Melanocyte of skin (primary cell): ENCODE data around the gene TNRC18.

DNA sequence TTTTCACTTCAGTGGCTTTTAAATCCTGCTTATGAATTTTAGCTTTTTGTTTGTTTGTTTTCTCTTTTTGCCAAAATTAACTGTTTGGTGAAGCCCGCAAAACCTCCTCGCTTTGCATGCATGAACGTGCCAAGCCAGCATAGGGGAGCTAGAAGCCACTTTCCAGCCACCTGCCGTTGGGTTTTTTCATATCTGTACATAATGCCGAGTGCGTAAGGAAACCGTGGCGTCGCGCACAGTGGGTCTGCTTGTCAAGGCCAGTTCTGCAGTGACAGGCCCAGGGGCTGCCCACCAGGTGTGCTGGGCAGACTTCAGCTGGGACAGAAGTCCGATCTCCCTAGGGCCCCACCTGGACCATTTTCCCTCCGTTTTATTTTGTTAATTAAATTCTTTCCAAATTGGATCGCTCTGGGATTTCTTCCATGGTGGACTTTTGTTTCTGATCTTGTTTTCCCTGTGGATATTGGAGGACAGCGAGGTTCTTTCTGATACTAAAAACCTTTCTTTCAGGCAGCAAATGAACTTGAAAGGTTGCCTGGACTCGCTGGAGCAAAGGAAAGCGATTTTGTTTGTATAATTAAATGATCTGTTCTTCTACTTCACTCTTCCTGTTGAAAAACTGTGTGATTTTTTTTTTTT lies 41.2 kb downstream of the WIPI2 start:
- CAGE, long polyA plus RNA, 2 experiments = no peak in any of the 2 experiments

DNA sequence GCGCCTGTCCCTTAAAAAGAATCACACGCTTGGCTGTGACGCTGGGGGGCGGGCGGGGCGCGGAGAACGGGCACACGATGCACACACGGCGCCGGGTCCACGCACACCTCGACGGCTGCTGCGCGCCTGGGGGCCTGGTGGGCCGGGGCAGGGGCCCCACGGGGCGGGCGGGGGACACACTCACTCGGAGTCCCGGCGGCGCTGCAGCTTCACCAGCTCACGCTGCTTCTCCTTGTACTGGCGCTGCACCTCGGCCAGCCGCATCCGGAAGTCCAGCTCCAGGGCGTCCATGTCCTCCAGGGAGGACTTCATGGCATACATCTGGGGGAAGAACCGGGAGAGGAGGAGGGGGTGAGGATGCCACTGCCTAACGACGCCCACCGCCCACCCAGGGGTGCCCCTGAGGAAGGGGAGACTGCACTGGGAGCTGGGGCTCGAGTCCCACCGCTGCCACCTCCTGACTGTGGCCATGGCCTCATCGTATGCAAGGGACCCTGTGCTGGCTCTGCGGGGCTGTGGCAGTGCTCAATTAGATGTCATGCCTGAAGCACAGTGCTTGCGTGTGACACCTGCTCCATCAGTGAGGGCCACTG lies 61.8 kb downstream of the TNRC18 start:
- CAGE, long polyA plus RNA, 2 experiments = no peak in any of the 2 experiments

DNA sequence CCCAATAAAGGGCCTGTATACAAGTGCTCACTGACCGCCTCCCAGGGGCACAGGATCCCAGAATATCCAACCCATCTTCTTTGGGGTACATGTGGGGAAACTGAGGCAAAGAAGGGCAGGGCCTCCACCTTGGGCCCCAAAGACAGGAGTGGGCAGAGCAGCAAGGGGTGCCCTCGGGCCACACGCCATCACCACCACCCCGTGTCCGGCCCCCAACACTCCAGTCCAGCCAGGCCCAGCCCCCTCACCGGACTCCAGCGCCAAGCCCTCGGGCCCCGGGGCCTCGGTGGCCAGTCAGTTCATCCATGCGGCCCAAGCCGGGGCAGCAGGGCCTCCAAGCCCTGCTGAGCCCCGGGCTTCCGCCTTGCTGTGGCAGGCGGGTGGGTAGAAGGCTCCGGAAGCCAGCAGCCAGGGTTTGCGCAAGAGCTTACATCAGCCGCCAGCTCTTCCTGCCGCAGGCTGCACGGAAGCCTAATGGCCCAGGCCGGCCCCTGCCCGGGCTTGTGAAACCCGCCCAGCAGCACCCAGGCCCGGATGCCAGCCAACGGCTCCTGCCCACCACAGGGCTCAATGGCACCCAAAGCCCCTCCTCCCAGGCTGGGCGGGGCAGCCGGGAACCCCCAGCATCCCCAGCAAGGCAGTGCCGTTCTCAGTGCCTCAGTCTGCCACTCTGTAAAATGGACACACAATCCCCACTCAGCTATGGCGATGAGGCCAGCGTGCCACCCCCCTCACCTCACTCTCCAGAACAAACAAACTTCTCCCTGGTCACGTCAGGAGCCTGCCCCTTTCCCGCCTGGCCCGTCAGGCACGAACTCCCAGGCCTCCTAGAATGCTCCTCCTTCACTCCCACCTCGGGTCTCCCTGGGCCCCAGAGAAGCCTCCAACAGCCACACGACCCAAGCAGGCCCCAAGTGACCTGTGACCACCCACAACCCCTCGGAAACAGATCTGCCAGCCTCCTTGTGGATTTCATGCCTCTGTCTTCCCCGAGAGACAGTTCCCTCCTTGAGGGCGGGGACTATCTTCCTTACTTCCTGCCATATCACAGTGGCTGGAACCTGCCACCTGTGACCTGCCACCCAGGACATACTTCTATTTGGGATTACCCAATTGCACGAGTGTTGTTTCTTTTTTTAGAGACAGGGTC lies 26.4 kb downstream of the TNRC18 start:
- CAGE, long polyA plus RNA, 2 experiments = no peak in any of the 2 experiments

- CAGE, long polyA plus RNA, 2 experiments = no peak in any of the 2 experiments
Measured at GRCh38 chr7:5421588-5422615, 1.7 kb downstream of the TNRC18 start.

- CAGE, long polyA plus RNA, 2 experiments = no peak in any of the 2 experiments
Measured at GRCh38 chr7:5422873-5423968, at the start of gene TNRC18. TNRC18 (minus strand) TSS chr7:5423834.

DNA sequence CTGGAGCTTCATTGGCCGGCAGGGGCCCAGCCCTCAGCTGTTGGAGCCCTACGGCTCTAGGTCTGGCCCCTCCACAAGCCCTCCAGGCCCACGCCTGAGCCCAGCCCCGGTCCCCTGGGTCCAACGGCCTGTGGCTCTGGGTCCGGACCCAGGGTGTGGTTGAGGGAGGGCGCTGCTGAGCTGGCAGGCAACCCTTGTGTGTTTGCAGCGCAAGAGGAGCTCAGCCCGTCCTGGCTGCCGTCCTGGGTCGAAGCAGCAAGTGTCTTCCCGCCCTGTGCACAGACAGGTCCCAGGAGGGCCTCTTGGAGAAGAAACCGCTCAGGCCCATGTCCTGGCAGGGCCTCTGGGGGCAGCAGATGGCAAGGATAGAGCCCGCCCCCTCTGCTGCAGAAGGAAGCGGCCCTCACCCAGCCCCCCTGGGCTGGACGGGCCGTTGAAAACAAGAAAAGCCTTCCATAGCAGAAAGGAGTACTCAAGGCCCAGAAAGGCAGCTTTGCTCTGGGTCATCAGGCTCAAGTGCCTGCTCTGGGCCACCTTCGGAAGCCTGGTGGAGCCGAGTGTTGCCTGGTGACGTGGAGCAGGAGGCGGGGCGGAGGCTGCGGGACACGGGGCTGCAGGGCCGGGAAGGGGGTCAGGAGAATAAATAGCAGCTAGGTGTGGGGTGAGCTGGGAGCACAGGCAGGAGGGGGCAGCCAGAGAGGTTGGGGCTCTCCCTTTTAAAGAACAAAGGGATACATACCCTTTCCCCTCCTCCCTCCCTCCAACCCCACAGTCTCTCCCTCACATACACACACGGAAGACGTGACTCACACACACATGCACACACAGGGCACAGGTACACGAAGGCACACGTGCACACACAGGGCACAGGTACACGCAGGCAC lies 35.5 kb downstream of the FBXL18 start:
- CAGE, long polyA plus RNA, 2 experiments = no peak in any of the 2 experiments

DNA sequence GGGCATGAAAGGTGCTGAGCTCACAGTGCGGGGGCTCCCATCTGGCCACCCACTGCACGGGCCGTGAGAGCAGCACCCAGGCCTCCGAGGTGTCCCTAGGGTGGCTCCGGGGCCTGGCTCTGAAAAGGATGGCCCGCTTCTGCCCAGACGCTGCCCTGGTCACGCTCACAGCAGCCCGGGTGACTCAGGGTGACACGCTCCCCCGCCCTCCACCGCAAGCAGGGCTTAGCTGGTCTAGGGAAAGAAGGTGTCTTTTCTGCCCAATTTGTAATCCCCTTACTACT lies 18.5 kb downstream of the FBXL18 start:
- CAGE, long polyA plus RNA, 2 experiments = no peak in any of the 2 experiments

DNA sequence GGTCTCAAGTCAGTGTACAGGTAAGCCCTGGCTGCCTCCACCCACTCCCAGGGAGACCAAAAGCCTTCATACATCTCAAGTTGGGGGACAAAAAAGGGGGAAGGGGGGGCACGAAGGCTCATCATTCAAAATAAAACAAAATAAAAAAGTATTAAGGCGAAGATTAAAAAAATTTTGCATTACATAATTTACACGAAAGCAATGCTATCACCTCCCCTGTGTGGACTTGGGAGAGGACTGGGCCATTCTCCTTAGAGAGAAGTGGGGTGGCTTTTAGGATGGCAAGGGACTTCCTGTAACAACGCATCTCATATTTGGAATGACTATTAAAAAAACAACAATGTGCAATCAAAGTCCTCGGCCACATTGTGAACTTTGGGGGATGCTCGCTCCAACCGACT lies 3.2 kb downstream of the ACTB start:
- CAGE, long polyA plus RNA, 2 experiments = start-site peak on the plus strand in 1 of 2 experiments, centred at position 99 of the sequence, 11 to 113 reads per replicate

DNA sequence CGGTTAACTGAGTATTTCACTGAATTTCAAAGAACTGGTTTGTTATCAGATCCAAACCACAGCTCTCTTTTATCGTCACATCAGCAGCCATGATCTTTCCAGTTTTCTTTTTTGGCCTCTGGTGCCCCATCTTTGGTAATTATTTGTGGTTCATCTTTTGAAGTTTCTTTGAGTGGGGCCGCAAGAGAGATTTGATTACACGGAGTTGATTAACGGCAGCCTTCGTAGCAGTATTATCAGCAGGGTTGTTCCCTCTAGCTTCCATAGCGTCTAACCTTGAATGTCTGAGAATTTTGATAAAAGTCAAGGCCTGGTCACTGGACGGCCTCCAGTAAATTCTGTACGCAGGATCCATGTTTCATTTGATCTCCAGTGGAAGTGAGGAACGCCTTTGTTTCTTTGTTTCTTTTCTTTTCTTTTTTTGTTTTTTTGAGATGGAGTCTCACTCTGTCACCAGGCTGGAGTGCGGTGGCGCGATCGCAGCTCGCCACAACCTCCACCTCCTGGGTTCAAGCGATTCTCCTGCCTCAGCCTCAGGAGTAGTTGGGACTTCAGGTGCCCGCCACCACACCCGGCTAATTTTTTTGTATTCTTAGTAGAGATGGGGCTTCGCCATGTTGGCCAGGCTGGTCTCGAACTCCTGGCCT lies 13.9 kb upstream of the FSCN1 start:
- CAGE, long polyA plus RNA, 2 experiments = no peak in any of the 2 experiments

GRCh38 chr7:5595546-5596884 lies 3.4 kb downstream of the FSCN1 start:
- CAGE, long polyA plus RNA, 2 experiments = no peak in any of the 2 experiments

GRCh38 chr7:5622288-5622873 lies 29.8 kb downstream of the FSCN1 start:
- CAGE, long polyA plus RNA, 2 experiments = no peak in any of the 2 experiments

DNA sequence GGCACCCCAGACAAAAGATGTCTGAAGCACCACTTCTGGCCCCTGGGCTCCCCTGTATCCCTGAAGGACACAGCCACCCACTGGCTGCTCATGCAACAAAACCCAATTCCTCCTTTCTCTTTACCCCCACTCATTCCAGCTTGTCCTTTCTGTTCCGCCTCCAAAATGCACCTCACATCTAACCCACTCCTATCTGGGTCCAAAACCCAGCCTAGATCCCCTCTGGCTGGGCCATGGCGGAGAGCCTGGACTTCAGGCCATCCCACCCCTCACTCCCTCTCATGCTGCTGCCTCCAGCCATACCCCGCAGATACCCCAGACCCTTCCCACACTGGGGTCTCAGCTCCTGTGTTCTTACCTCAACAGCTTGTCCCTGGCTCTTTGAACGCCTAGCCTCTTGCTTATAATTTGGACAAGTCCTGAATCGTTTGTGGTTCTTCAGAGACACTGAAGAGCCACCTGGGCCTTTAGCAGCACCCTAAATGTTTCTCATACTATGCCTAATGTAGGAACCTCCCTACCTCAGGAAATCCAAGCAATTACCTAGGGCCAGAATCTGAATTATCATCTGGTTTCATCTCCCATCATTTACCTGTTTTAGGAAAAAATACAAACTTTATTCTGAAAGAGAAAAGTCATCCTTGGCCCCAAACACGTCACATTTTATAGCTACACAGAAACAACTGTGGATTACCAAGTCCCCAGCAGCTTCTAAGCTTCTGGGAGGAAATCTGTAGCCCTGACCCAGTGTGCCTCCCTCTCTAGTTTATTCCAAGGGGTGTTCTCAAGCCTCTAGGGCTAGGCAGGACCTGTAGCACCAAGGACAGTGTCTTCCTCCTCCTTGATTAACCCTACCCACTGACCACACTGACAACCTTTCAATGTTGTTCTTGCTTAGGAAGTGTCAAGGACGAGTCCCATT lies 88.4 kb downstream of the FSCN1 start:
- CAGE, long polyA plus RNA, 2 experiments = no peak in any of the 2 experiments

DNA sequence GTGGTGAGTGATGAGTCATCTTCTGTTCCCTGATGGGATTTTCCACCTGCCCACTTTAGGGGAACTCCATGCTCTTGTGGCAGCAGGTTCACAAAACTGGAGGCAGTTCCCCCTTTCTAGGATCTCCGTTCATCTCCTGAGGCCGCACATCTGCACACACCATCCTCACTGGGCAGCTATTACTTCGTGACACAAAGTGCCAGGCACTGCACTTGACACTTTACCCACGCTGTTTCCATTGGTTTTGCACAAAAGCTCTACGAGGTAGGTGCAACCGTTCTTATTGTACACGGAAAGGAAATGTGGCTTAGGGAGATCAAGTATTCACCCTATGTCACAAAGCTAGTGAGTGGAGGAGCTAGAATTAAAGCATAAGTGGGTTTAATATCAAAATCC lies 80.2 kb downstream of the RNF216 start:
- CAGE, long polyA plus RNA, 2 experiments = no peak in any of the 2 experiments

- CAGE, long polyA plus RNA, 2 experiments = no peak in any of the 2 experiments
Measured at GRCh38 chr7:5822543-5823650, 41.4 kb upstream of the RNF216 start.

- CAGE, long polyA plus RNA, 2 experiments = no peak in any of the 2 experiments
Measured at GRCh38 chr7:5831034-5831833, 49.4 kb upstream of the OCM start.

DNA sequence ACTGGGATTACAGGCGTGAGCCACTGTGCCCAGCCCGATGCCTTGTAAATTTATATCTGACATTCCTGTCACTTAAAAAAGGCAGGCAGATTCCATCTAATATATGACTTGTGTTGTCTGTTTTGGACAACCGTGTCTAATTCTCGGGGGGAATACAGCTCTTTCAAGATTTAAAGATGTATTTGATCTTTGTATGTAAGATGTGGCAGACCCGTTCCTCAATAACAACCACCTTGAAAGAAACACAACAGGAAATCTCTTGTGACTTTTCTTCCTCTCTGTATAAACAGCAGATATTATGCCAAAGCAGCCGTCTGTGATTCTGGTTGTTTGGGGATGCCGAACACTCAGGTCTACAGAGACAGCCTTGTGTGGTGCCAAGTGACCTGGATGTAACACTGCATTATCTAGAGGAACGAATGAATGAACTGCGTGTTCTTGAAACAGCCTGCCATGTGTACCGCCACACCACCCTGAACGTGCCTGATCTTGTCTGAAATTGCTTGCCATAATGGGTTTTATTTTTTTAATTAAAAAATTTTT lies 46.2 kb upstream of the OCM start:
- CAGE, long polyA plus RNA, 2 experiments = no peak in any of the 2 experiments

- CAGE, long polyA plus RNA, 2 experiments = no peak in any of the 2 experiments
Measured at GRCh38 chr7:6023278-6024548, 7.5 kb upstream of the ANKRD61 start.

DNA sequence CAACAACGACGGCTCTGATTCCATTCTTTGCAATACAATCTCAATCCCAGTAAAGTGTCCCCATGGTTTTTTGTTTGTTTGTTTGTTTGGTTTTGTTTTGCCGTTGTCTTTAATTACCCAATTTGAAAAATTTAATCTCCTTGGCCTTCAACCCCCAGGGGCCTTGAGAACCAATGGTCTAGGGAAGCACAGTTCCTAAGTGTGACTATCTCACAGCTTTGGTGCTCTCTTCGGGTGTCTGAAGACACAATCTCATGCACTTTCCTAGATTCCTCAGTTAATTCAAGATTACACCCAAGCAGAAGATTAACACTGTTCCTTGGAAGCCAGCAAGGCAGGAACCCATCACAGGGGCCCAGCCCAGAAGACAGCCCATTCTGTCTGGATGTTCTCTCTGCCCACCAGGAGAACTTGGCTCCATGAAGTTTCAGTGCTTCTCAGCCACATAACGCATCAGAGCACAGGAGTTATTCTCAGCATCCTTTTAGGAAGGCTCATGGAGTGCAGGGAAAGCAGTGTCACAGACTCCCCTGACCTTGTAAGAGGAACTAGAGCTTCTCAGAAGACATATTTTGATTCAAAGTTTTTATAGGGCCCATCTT lies 58.9 kb downstream of the CYTH3 start:
- CAGE, long polyA plus RNA, 2 experiments = no peak in any of the 2 experiments

GRCh38 chr7:6232376-6232953 lies 40.0 kb downstream of the CYTH3 start:
- CAGE, long polyA plus RNA, 2 experiments = no peak in any of the 2 experiments

DNA sequence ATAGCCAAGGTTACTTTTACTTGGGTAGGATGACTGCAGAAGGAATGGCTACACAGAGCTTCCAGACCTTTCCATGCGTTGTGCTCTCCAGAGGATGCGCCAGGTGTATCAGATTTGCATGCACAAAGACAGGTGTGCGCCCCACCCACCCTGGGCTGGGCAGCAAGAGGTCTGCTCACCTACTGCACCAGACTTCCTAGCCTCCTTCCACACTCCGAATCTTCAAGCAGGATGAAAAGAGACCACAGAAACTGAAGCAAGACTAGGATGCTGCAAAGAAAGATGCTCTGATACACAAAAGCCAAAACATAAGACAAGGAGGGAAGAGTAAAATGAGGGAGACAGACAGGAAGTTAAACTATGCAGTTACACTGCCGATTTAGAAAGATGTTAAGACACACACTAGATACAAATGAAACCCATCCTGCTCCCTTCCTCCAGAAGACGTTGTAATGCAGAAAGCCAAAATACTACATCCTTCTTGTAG lies 13.6 kb upstream of the DAGLB start:
- CAGE, long polyA plus RNA, 2 experiments = no peak in any of the 2 experiments